Gastroesophageal sphincter (tissue), 4 donors: ENCODE measurements around the genes WDFY2 and ALG11.

- PRO-cap = no peak
- RAMPAGE, long total RNA, 4 experiments = no peak in any of the 4 experiments
These were observed 208.0 kb downstream of the DLEU7 start for GRCh38 chr13:50635231-50636074.

- PRO-cap = no peak
- RAMPAGE, long total RNA, 4 experiments = no peak in any of the 4 experiments
These were observed 165.0 kb downstream of the DLEU7 start for GRCh38 chr13:50678354-50679109.

DNA sequence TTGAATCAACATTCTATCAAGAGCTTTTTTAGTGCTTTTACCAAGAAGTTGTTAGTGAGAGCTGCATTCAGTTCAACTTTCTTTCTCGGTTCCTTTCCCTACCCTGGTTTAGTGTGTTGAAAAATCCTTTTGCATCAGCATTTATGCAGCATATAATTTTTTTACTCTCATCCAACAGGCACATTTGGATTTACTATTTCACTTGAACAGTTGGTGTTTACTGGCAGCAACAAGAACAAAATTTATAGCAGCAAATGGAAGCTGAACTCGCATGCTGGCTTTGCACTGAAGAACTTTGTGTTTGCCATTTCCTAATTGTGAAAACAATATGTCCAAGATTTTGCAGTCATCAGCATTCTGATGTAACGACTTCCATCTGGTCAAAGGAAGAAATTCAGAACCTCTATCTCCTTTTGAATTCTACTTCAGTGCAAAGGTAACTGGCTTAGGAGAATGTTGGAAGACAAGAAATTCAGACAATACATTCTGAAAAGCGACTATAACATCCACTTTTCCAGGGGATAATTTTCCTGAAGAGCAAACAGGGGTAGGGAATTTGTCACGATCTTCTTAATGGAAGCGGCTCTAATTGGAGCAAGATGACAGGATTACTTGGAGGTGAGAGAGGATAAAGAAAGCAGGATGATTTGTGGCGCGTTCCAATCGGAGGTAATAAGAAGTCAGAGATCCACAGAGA, 131.0 kb downstream of the DLEU7 start:
- PRO-cap = no peak
- RAMPAGE, long total RNA, 4 experiments = no peak in any of the 4 experiments

- PRO-cap = no peak
- RAMPAGE, long total RNA, 4 experiments = no peak in any of the 4 experiments
These were observed 72.3 kb downstream of the RNASEH2B start for GRCh38 chr13:50981905-50982371.

- PRO-cap = no peak
- RAMPAGE, long total RNA, 4 experiments = no peak in any of the 4 experiments
These were observed 94.6 kb downstream of the RNASEH2B start for GRCh38 chr13:51004202-51004582.

DNA sequence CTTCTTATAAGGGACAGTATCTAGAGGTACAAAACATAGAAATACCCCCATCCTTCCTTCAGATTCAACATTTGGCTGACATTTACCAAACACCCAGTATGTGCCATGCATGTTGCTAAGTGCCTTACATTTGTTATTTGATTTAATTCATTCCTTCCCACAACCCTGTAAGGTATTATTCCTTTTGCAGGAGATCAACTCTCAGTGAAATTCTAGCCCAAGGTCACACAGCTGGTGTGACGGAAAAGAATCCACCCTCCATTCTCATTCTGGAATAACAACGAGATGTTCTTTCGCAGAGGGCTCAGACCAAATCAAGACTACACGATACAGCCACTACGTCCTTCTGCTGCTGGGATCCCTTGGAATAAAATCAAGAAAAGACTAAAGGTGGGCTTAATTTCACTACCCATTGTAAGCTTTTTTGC, 67.7 kb downstream of the C13orf42 start:
- PRO-cap = no peak
- RAMPAGE, long total RNA, 4 experiments = no peak in any of the 4 experiments

GRCh38 chr13:51169717-51170628, 52.2 kb upstream of the FAM124A start:
- PRO-cap = no peak
- RAMPAGE, long total RNA, 4 experiments = no peak in any of the 4 experiments

DNA sequence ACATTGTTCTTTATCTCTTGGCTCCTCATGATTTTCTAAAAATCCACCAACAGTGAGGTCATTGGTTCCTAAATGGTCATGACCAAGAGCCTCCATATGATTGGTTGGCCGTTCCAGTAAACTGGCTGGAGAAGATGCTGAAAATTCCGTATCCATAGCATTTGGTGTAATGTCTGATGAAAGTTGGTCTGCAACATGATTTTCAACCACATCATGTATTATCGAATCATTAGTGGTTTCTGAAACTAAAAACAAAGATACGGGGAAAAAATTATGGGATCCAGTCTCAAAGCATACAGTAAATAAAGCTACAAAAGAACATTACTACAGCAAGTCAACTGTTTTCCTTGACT, 29.6 kb downstream of the SERPINE3 start:
- PRO-cap = no peak
- RAMPAGE, long total RNA, 4 experiments = no peak in any of the 4 experiments

- PRO-cap = no peak
- RAMPAGE, long total RNA, 4 experiments = no peak in any of the 4 experiments
These were observed 32.5 kb downstream of the SERPINE3 start for GRCh38 chr13:51371468-51372933.

DNA sequence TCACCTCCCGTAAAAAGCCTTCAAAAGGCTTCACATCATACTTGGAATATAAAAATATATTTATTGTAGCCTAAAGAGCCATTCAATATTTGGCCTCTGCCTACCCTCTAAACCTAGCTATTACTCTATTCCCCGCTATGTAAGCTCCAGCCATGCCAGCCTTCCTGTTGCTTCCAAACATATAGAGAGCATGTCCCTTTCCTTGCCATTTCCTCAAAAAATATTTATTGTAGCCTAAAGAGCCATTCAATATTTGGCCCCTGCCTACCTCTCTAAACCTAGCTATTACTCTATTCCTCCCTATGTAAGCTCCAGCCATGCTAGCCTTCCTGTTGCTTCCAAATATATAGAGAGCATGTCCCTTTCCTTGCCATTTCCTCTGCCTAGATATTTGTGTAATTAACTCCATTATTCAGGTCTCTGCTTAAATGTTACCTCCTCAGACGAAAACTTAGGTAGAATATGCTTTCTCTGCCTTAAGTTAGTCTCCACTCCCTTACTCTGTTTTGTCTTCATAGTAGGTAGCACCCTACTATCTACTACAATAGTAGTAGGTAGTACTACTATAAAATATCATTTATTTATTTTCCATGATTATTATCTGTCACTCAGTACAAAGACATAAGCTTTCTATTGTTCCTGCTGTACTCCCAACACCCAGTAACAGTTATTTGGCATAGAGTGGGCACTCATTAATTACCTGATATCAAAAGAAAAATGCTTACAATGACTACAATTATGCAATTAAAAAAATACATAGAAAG, 52.9 kb downstream of the SERPINE3 start:
- PRO-cap = no peak
- RAMPAGE, long total RNA, 4 experiments = no peak in any of the 4 experiments

- PRO-cap = unidirectional peak, plus-strand start at chr13:51451267
- RAMPAGE, long total RNA, 4 experiments = start-site peak on the minus strand in 1 of 4 experiments, at chr13:51451205-51451225 at its widest, 7 reads per replicate
These were observed 1.9 kb downstream of the INTS6 start for GRCh38 chr13:51450838-51451414.

- PRO-cap = no peak
- RAMPAGE, long total RNA, 4 experiments = no peak in any of the 4 experiments
These were observed 1.1 kb downstream of the INTS6 start for GRCh38 chr13:51451866-51451981.

- PRO-cap = bidirectional peak, plus-strand start at chr13:51584493, minus-strand start at chr13:51584258; unidirectional peak, plus-strand start at chr13:51584624; bidirectional peak, plus-strand start at chr13:51584948, minus-strand start at chr13:51584915
- RAMPAGE, long total RNA, 4 experiments = start-site peak on the plus strand in 2 of 4 experiments, at chr13:51584449-51584514 at its widest, 70 to 223 reads per replicate
These were observed at the start of gene WDFY2 for GRCh38 chr13:51584392-51585313. WDFY2 (plus strand) TSS chr13:51584462.

DNA sequence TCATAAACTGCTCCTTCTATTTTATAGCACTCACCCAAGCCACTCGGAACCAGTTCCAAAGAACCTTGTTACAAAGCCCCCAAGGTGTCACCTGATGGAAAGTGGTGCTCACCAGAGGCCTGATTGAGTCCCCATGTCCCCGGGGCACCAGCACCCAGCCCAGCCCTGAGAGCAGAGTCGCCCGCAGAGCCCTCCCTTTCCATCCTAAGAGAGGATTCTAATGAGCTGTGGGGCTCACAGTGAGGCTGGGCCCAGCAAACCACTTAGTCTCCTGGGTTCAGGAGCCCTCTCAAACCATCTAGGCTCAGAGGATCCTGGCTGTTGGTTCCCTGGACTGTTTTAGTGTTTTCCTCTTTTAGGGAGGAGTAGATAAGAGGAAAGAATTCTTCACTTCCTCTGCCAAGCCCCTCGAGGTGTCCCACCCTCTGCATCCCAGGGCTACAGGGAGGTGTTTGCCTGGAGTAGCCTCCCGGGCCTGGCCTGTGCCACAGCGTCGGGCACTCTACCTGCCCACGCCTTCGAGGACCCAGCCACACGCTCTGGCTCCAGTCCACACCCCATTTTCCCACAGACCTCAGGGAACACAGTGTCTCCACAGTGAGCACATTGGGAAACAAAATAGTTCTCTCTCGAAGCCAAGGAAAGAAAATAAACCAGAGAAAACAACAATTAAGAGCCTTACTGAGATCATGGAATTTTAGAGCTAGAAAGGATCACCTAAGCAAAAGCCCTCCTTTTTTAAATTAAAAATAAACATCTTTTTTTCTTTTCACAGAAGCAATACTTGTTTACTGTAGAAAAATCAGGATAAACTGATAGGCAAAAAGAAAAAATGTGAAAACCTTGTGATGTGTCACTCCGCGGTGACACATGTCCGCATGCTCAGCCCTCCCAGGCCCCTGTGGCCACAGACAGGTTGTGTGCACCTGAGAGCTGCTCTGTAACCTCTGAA, 34.3 kb downstream of the DHRS12 start:
- PRO-cap = bidirectional peak, plus-strand start at position 684 of the sequence, minus-strand start at position 504 of the sequence
- RAMPAGE, long total RNA, 4 experiments = no peak in any of the 4 experiments

DNA sequence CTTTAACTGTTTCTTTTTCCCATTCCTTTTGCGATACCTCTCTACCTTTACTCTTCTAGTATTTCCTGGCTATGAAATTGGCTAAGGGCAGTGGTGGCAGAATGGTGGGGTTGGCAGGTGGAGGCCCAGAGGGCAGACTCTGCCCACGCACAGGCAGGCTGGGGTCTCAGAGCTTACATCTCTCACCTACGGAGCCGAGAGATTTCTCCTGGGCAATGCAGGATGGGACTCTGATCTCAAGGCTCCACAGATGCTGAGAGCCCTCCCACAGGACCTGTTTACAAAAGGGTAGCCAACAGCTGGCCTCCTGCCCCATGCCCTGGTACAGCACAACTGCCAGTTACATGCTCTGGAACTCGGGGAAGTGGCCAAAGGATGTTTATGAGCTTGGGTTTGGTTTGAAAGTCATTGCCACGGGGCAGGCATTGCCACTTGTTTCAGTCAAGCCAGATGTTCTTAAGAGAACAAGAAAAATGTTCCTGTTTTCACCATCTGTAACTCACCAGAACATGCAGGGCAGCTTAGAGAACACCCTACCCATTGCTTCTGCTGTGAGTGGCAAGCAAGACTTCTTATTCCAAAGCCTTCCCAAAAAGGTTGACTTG, 3.5 kb downstream of the DHRS12 start:
- PRO-cap = unidirectional peak, plus-strand start at position 505 of the sequence
- RAMPAGE, long total RNA, 4 experiments = no peak in any of the 4 experiments

- PRO-cap = no peak
- RAMPAGE, long total RNA, 4 experiments = no peak in any of the 4 experiments
These were observed 17.7 kb downstream of the TMEM272 start for GRCh38 chr13:51827158-51827790.

DNA sequence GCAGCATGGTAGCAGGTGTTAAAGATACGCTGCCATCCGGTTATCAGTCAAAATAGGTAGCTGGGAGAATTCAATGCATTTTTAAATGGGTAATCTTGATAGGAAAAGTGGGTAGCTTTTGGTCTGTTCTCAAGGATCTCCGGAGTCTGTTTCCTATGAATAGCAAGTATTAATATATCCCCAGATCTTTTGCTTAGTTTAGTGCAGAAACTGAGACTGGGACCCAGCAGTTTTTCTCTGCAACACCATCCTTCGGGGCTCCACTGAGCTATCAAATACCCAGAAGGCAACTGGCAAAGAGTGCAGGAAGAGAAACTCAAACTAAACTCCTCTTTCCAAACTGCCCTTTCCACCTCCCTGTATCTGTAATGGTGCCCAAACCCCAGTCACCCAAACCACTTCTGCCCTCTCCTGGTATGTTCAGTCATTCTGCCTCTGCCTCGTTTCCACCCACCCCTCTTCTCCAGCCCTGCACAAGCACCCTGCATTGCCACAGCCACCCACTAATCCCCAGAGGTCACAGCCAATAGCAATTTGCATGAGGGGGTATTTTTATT, 12.7 kb downstream of the TMEM272 start:
- PRO-cap = no peak
- RAMPAGE, long total RNA, 4 experiments = no peak in any of the 4 experiments

DNA sequence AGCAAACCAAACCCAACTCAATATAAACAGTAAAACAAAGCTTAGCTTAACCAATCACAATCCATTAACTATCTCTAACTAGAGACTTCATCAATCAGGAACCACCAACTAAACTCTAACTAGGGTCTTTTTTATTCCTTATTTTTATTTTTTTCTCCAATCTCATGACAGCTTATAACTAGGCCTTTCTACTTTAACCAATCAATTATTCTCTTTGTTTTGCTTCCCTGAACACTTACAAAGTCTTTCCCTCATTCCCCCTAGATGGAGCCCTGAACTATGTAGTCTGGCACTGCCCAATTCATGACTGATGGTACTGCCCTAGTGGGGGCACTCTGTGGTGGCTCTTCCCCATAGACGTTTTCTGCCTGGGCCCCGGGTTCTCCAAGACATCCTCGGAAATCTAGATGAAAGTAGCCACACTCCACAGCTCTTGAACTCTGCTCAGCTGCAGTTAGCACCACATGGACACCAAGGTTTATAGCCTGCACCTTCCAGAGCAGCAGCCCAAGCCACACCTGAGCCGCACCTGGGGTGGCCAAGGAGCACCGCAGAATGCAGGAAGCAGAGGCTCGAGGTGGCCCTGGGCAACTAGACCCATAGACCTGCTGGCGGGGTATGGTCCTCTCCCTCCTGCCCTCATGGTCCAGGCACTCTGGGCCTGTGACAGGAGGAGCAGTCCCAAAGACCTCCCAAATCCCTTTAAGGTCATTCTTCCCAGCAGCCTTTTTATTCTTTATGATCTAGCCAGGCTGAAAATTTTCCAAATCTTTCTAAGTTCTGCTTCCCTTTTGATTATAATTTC, 6.6 kb downstream of the ATP7B start:
- PRO-cap = no peak
- RAMPAGE, long total RNA, 4 experiments = no peak in any of the 4 experiments

- PRO-cap = bidirectional peak, plus-strand start at chr13:52012398, minus-strand start at chr13:52012145
- RAMPAGE, long total RNA, 4 experiments = start-site peak on the plus strand in 4 of 4 experiments, at chr13:52012386-52012421 at its widest, 17 to 236 reads per replicate
These were observed at the start of gene ALG11 for GRCh38 chr13:52012284-52012780. ALG11 (plus strand) TSS chr13:52012398.

DNA sequence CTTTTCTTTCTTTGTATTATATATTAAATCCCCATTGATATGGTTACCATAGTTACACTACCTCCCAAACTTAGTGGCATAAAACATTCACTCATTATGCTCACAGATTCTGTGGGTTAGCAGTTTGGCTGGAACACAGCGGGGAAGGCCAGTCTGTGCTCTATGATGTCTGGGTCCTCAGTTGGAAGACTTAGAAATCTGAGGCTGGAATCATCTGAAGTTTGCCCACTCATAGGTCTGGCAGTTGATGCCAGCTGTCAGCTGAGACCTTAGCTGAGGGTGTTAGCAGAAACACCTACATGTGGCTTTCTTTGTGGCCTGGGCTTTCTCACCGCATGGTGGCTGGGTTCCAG, 18.5 kb upstream of the HNRNPA1L2 start:
- PRO-cap = no peak
- RAMPAGE, long total RNA, 4 experiments = no peak in any of the 4 experiments